Measurements from ENCODE around the gene AMZ1.

GRCh38 chr7:2133038-2133502 is 99.7 kb downstream of the MAD1L1 start:
- RRBS: no CpG with 5 or more reads among the region's 13 CpGs

GRCh38 chr7:2175064-2175579 is 57.6 kb downstream of the MAD1L1 start:
- RRBS: no CpG with 5 or more reads among the region's 15 CpGs

GRCh38 chr7:2266794-2267303 is 24.8 kb downstream of the NUDT1 start:
- RRBS: no CpG with 5 or more reads among the region's 12 CpGs

DNA sequence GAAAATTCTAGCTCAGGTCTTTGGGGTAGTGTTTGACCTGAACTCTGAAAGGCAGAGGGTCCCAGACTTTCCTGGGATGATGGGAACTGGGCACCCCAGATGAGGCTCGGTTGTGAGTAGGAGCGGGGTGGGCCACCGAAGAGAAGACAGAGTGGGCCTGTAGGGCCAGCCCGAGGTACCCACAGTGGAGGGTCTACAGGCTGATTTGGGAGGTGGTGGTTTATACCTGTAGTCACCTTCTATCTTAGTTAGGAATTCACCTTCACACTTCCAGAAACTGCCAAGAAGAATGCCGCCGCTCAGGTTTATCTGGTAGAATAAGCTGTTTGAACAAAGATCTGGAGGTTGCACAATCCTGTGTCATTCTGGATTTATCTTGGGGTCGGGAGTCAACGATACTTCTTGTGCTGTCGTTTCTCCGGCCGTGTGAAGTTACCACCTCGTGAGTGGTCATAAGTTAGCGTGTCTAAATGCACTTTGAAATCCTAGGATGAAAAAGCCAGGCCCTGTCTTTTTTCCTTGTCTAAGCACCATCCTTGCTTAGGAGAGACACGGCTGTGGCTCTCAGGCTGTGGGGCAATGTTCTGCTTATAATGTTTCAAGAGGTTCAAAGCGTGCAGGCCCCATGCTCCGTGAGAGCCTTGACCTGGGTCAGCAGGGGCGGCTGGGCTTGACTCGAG is 35.6 kb downstream of the GRIFIN start:
- RRBS: no CpG with 5 or more reads among the region's 18 CpGs

- RRBS: 1% methylated on average over 11 of the region's 25 CpGs
Measured at GRCh38 chr7:2451122-2451770, 25.0 kb downstream of the GRIFIN start.

DNA sequence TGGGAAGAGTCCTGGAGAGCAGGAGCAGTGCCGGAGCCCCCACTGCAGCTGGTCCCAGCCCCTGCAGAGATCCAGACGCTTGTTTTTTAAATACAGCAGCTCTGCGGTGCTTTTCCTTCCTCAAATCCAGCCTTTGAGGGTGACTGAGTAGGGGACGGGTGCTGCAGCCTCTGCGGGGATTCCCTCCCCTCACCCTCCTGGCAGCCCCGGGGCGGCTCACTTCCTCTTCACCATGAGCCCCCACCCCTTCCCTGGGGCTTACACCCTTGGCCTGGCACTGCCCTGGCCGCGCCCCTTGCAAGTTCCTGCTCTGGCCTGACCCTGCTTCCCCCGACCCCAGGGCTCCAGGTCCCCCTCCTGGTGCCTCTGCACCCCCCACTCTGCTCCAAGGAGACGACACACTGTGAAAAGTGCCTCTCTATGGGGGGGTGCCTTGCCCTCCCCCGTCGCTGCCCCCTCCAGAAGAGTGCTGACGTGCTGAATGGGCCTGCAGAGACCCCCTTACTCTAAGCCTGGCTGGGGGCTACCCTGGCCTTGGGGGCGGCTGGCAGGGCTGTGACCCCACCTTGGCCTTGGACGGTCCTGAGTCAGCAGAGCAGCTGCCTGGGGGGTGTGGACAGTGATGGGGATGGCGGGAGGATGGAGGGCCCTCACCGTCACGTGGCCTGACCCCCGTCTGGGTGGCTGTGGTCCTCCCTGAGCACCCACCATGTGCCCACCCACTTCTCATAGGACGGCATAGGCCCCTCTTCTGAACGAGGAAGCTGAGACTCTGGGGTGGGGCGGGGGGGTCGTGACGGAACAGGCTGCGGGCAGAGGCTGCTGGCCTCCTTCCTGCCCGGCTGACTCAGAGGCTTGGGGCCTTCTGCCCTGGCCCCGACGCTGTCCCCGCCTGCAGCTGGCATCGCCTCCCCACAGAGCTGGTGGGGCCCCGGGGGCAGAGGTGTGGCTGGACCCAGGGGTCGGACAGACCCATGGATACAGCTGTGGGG is 9.8 kb downstream of the LFNG start:
- RRBS: 3% methylated on average over 3 of the region's 33 CpGs

DNA sequence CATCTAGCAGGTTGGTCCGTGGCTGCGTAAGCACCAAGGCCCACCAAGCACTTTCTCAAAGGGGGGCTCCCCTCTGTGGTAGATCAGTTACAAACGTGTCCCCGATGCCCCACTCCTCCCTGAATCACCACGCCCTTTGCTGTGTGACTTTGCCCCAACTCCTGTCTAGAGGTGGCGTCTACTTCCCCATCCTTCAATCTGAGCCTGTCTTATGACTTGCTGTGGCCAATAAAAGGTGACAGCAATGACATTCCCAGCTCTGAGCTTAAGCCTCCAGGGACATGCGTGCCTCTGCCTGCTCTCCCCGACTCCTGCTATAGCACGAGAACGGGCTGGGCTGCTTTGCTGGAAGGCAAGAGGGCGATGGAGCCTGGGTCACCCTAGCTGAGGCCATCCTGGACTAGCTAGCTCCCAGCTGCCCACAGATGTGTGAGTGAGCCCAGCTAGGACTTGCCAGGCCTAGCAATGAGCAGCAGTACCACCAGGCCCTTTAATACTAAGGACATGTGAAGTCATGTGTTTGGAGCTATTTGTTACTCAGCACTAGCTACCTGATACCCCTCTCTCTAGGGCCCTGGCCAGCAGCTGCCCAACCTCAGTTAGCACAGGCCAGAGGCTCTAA is 12.8 kb downstream of the LFNG start:
- RRBS: no CpG with 5 or more reads among the region's 11 CpGs

GRCh38 chr7:2542254-2543433 is 12.7 kb downstream of the BRAT1 start:
- RRBS: 98% methylated on average over 2 of the region's 41 CpGs

DNA sequence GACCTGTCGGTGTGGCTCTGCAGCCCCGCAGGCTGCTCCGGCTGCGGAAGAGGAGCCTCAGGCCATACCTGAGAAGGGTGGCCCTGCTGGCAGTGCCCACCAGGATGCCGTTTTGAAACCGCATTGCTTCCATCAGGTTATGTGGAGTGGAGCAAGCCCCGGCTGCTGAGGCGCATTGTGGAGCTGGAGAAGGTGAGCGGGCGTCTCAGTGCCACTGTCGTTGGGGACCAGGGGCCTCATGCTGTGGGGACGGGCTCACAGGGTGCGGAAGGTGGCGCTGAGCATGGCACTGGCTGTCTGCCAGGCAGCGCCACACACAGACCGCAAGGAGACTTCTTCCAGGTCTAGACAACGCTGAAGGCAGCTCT is 28.9 kb downstream of the IQCE start:
- RRBS: no CpG with 5 or more reads among the region's 17 CpGs

DNA sequence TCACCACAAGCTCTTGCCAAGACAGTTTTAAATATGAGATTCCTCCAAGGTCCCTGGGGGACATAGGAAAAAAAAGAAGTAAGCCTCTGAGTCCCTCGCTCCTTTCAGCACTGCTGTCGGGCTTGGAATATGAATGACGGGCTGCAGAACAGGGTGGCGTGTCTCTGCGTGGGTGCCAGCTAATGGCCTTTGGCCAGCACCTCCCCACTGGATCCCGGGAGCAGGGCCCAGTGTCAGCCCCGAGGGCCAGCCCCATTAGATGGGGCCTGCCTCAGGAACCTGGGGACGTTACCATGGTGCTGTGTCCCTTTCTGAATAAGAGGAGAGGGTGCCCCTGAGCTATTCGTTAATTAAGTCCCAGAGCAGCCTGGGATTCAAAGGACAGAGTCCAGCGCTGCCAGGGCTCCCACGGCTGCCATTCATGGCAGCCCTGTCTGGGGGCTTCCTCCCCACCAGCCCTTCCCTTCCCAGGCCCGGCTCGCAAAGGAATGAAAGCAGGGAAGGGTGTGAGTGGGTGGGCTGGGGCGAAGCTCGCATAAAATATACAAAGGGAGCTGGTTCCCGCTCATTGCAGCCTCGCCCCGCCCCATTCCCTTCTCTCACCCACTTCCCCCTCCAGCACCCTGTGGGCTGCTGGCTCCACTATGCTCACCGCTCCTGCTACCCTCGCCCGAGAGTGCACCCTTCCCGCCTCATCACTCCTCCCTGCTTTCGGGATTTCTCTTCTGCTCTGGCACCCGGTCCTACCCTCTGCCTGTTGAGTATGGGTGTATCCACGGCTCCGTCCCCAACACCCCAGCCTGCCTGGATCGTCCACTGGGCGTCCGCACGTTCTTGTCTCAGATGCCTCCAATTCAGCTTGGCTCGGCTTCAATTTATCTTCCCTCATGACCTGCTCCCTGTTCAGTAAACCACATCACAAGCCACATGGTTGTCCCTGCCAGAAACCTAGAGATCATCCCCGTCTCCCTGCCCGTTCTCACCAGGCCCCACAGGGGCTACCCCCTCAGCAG is 14.6 kb upstream of the TTYH3 start:
- RRBS: no CpG with 5 or more reads among the region's 33 CpGs

GRCh38 chr7:2646400-2646696 is 14.6 kb downstream of the TTYH3 start:
- RRBS: 92% methylated on average over 5 of the region's 9 CpGs

DNA sequence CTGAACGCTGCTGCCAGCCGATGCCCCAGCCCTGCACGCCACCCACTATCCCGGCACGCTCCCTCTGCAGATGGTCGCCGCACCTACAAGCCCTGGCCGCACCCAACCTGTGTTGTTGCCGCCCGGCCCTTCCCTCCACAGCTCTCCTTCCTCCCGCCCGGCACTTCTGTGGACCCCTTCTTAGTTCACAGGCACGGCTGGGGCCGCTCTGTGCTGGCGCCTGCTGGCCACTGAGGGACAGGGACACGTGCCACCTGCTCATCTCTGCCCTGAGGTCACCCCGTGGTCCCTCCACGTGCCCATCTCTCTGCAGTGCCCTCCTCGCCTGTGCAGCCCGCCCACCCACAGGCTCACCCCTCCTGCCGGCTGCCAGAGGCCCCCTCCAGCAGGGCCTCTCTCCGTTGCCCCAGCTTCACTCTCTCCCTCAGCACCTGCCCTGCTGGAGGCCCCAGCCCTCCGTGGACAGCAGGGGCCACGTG is 26.0 kb upstream of the AMZ1 start:
- RRBS: 90% methylated on average over 9 of the region's 24 CpGs

DNA sequence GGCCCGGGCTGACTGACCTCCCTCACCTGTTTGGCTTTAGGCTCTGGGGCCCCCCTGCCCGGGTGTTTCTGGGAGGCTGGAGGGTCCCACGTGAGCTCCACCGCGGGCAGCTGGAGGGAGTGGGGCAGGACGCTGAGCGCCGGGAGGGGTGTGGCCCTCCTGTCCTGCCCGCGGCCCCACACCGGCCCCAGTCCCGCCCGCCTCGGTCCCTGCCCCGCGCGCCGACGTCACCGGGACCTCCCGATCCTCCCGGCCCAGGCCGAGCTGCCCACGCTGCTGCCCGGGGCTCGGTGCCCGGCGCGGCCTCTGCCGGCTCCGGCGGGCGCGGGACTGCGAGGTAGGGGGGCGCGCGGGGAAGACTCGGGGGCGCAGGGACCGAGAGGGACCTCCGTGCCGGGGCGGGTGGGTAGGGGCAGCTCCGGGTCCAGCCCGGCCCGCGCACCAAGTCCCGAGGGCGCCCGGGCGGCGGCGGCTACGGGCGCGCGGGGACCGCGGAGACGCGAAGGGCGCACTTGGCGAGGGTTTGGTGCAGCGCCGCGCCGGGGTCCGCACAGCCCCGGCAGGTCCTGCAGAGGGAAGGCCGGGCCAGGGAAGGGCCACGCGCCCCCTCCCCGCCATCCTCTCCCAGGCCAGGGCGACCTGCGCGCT is at the start of gene AMZ1:
Gene AMZ1, plus strand, starts transcription at position 243 of the 648 bp plus-strand sequence.
- RRBS: 3% methylated on average over 51 of the region's 77 CpGs

- RRBS: no CpG with 5 or more reads among the region's 14 CpGs
Measured at GRCh38 chr7:2710259-2710820, 22.3 kb downstream of the AMZ1 start.

GRCh38 chr7:2710821-2711609 is 23.0 kb downstream of the AMZ1 start:
- RRBS: no CpG with 5 or more reads among the region's 6 CpGs

GRCh38 chr7:2733983-2734540 is 46.1 kb downstream of the AMZ1 start:
- RRBS: no CpG with 5 or more reads among the region's 20 CpGs

- RRBS: no CpG with 5 or more reads among the region's 4 CpGs
Measured at GRCh38 chr7:2734541-2734661, 46.4 kb downstream of the AMZ1 start.

- RRBS: 20% methylated on average over 12 of the region's 39 CpGs
Measured at GRCh38 chr7:2734662-2735773, 47.0 kb downstream of the AMZ1 start.

- RRBS: no CpG with 5 or more reads among the region's 13 CpGs
Measured at GRCh38 chr7:2803076-2803520, 41.0 kb downstream of the GNA12 start.

- RRBS: no CpG with 5 or more reads among the region's 24 CpGs
Measured at GRCh38 chr7:2870196-2871079, 26.3 kb upstream of the GNA12 start.

Measured in mononuclear cell (primary cell).